GM23338 (cell line): ENCODE measurements around the gene MEA1.

GRCh38 chr6:42966225-42966962 is 5.8 kb downstream of the GNMT start:
- PRO-cap, result no peak
- RAMPAGE, long total RNA, result no peak

- PRO-cap, result bidirectional peak, plus-strand start at chr6:43013377, minus-strand start at chr6:43013289; bidirectional peak, plus-strand start at chr6:43013691, minus-strand start at chr6:43013647; bidirectional peak, plus-strand start at chr6:43014249, minus-strand start at chr6:43013894
- RAMPAGE, long total RNA, result no peak
Measured at GRCh38 chr6:43013014-43014024, at the start of gene MEA1. Gene MEA1, minus strand, starts transcription at chr6:43013946.

GRCh38 chr6:43014983-43015385 is 935 bp downstream of the KLHDC3 start:
- PRO-cap, result no peak
- RAMPAGE, long total RNA, result no peak

DNA sequence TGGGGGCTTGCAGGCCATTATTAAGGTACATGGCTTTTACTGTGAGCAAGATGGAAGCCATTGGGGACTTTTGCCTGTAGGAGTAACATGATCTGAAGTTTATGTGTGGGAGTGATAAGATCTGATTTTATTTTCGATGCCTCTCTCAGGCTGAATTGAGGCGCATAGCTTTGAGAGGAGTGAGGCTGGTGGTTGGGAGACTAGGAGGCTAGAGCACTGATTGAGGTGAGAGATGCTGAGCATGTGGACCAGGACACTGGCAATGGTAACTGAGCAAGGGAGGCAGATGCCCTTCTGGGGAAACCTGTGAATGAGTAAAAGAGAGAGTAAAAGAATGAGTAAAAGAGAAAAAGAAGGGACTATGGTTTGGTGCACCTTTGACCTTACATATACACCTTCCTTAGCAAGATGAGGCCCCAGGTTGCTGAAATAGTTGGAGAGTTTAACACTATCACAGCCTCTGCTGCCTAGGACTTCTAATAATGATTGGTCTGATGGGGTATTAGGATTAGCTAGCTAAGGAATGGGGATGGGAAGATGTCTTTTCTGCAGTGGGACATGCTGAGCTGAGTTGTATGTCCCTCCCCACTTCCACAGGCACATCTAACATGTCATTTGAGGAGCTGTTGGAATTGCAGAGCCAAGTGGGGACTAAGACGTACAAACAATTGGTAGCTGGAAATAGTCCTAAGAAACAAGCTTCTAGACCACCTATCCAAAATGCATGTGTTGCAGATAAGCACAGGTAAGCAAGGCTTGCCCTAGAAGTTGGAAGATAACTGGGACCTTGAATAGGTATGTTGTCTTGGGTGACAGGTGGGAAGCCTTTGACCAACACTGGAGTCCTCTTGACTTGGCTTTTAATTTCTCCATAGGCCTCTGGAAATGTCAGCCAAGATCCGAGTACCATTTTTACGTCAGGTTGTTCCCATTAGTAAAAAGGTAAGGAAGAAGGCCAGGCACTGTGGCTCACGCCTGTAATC is 3.3 kb downstream of the RRP36 start:
- PRO-cap, result no peak
- RAMPAGE, long total RNA, result no peak

DNA sequence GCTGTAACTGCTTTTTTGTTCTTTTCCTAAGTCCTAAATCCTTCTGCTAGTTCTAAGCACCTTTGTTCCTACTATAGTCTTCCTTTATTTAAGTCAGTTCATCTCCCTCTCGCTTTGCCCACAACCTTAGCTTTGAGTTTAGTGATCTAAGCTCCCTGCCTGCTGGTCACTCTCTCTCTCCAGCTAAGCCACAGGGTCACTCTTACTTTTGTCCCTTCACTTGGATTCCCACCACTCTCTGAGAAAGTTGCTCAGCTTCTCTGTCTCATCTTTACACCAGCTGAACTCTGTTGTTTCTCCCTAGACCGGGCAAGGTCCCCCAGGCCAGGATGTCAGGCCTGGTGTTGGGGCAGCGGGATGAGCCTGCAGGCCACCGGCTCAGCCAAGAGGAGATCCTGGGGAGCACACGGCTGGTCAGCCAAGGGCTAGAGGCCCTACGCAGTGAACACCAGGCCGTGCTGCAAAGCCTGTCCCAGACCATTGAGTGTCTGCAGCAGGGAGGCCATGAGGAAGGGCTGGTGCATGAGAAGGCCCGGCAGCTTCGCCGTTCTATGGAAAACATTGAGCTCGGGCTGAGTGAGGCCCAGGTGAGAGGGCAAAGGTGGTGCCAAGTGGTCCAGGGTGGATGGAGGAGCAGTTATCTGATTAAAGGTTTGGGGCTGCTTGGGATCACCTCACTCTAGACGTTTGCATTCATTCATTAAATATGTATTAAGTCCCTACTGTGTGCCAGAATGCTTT is 1.7 kb downstream of the KLC4 start:
- PRO-cap, result no peak
- RAMPAGE, long total RNA, result no peak

- PRO-cap, result bidirectional peak, plus-strand start at chr6:43174851, minus-strand start at chr6:43174652
- RAMPAGE, long total RNA, result no peak
Measured at GRCh38 chr6:43174701-43175180, 3.7 kb downstream of the SRF start.

DNA sequence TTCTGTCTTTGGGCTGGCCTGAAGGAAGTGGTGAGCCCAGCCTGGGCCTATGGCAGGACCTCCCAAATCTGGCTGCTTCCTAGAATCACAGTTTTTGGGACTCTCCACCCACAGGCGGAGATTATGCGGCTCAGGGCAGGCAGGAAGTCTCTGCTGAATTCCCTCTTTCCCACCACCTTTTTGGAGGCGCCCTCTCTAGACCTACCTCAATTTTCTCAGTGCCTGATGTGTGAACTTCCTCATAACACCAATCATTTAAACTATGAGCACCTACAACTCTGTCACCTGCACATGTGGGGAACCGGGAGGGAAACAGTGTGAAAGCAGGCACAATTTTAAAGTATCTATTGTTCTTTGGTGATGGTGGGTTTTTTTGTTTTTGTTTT is 24.0 kb downstream of the TTBK1 start:
- PRO-cap, result no peak
- RAMPAGE, long total RNA, result no peak

- PRO-cap, result no peak
- RAMPAGE, long total RNA, result no peak
Measured at GRCh38 chr6:43273952-43274475, 24.0 kb upstream of the SLC22A7 start.

GRCh38 chr6:43299283-43300201 is 1.5 kb downstream of the SLC22A7 start:
- PRO-cap, result no peak
- RAMPAGE, long total RNA, result no peak

DNA sequence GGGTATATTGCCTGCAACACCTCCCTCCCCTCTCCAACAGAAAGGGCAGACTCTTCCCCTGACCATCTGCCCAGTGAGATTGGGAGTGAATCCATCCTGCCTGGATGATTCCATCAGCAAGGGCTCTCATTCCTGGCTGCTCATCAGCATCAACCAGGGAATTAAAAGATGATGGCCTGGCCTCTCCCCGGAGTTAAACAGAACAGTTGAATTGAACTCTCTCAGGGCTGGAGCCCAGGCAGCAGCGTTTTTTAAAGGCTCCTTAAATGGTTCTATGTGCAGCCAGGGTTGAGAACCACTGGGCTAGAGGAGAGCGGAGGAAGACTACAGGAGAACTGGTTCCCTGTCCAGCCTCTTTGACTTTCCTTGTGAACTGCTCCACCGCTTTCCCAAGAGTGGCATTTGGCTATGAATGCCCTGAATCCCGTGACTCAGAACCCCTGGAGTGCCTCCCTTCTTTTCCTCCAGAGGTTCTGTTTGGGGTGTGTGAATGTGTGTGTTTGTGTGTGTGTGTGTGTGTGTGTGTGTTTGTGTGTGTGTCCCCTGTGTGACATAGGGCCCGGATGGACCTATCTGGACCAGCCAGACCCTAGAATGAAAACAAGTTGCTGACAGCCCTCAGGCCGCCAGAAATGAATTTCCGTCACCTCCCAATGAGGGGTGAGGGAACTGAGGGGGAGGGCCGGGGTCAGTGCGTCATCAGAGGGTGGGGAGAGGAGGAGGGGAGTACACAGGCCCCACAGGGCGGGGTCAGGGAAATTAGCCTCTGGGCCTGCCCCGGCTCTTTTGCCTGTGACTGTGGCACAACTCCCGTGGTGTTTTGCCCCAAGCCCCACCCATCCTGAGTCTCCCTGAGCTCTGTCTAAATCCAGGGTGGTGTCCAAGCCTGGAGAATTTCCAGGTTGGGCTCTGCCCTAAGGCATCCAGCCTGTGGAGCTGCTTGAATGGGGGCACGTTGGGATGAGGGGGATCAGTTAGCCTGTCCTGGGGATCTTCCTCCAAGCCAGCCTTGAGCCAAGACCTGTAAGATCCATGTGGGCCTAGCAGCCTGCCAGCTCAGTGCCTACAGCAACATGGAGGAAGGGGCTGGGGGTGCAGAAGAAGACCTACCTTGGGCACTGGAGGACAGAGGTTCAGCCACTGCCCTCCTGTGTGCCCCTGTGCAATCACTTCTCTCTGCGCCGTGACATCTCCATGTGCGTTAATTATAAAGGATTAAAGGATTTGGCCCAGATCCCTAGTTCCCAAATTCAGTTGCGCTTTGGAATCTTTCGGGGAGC is 15.1 kb upstream of the MRPS18A start:
- PRO-cap, result bidirectional peak, plus-strand start at position 973 of the sequence, minus-strand start at position 375 of the sequence
- RAMPAGE, long total RNA, result no peak

DNA sequence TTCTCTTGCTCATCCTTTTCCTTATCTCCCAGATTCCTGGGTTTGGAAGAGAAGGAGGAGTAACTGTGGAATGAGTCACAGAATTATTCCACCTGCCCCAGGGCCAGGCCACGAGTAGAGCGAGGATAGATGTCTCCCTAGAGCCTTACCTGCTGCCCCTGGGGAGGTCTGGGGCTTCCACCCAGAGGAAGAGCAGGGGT is 10.6 kb upstream of the VEGFA start:
- PRO-cap, result unidirectional peak, plus-strand start at position 117 of the sequence
- RAMPAGE, long total RNA, result no peak

- PRO-cap, result no peak
- RAMPAGE, long total RNA, result no peak
Measured at GRCh38 chr6:43771222-43771405, 1.1 kb downstream of the VEGFA start.

DNA sequence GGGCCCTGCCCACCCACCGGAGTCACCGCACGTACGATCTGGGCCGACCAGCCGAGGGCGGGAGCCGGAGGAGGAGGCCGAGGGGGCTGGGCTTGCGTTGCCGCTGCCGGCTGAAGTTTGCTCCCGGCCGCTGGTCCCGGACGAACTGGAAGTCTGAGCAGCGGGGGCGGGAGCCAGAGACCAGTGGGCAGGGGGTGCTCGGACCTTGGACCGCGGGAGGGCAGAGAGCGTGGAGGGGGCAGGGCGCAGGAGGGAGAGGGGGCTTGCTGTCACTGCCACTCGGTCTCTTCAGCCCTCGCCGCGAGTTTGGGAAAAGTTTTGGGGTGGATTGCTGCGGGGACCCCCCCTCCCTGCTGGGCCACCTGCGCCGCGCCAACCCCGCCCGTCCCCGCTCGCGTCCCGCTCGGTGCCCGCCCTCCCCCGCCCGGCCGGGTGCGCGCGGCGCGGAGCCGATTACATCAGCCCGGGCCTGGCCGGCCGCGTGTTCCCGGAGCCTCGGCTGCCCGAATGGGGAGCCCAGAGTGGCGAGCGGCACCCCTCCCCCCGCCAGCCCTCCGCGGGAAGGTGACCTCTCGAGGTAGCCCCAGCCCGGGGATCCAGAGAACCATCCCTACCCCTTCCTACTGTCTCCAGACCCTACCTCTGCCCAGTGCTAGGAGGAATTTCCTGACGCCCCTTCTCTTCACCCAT is 1.7 kb downstream of the VEGFA start:
- PRO-cap, result bidirectional peak, plus-strand start at position 115 of the sequence, minus-strand start at position 147 of the sequence; bidirectional peak, plus-strand start at position 456 of the sequence, minus-strand start at position 509 of the sequence
- RAMPAGE, long total RNA, result start-site peak on the plus strand centred at position 455 of the sequence, 65 bp wide, 114 and 15 reads in 2 replicates

GRCh38 chr6:43830943-43831772 is 61.1 kb downstream of the VEGFA start:
- PRO-cap, result no peak
- RAMPAGE, long total RNA, result no peak

DNA sequence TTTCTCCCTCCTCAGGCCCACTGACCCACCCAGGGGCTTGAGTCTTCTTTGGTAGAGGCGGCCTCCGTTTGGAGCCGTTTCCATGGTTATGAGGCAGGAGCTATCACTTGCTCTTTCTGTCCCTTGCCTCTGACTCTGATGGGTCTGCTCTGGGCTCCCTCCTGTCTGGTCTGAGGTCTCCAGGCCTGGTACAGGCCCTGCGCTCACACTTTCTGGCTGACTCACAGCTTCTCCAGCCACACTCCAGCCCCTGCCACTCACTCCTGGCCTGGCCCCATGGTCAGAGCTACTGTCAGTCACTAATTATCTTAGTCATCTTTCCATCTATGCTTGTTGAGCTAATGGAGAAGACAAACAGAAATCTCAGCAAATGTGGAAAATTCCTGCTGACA is 63.1 kb downstream of the VEGFA start:
- PRO-cap, result no peak
- RAMPAGE, long total RNA, result no peak

GRCh38 chr6:43842844-43843417 is 72.9 kb downstream of the VEGFA start:
- PRO-cap, result no peak
- RAMPAGE, long total RNA, result no peak

DNA sequence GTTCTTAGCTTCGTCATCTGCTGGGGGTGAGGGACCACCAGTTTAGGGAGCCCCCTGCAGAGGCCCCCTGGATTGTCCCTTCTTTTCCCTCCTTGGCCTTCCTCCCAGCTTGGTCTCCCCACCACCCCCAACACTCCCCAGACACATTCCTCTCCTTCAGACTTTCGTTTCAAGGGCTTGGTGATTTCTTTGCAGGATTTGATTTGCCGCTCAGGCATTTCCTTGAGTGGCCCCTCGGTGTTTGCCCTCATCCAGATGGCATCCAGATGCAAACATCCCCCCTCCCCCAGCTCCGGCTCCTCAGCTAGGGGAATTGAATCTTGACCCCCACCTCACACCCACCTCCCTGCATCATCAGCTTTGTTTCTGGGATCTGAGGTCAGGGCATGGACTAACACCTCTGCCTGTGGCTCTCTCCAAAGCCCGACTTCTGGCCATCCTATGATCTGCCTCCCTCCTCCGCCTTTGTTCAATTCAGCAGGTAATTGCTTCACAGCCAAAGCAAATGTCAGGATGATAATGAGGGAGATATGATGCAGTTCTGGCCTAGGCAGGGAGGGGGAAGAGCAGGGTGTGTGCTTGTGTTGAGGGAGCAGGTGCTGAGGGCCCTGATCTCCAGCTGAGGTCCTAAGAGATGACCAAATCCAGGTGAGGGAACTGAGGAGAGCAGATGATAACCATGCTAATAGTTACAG is 141.5 kb downstream of the VEGFA start:
- PRO-cap, result bidirectional peak, plus-strand start at position 363 of the sequence, minus-strand start at position 243 of the sequence
- RAMPAGE, long total RNA, result no peak

GRCh38 chr6:44009882-44010364 is 117.3 kb downstream of the MRPL14 start:
- PRO-cap, result no peak
- RAMPAGE, long total RNA, result no peak

GRCh38 chr6:44010733-44011269 is 116.5 kb downstream of the MRPL14 start:
- PRO-cap, result no peak
- RAMPAGE, long total RNA, result no peak

DNA sequence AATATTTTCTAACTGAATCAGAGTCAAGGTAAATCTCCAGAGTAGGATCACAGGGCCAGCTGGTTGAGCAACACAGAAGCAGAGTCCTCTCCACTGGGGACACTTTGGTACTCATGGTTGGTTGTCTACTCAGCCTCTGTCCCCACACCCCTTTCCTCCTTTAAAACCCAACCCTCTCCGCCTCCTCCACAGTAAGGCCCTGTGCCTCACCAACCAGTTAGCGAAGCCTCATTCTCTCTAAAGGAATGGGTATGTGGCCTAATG is 92.2 kb downstream of the MRPL14 start:
- PRO-cap, result no peak
- RAMPAGE, long total RNA, result no peak